ENCODE data around the genes JAK2 and INSL6.

DNA sequence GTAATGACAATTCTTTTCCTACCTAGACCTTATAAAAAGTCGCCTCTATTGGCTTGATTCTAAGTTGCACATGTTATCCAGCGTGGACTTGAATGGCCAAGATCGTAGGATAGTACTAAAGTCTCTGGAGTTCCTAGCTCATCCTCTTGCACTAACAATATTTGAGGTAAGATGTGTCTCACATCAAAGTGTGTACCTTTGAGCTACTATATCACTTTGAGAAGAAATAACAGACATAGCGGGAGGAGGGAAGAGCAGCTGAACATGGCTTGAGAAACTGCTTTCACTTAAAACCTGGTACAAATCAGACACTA is 26.6 kb downstream of the VLDLR start:
- PRO-cap, 3 experiments = no peak in any of the 3 experiments
- RAMPAGE, long total RNA = no peak
- RRBS, 2 experiments = no CpG with 5 or more reads among the region's 4 CpGs

DNA sequence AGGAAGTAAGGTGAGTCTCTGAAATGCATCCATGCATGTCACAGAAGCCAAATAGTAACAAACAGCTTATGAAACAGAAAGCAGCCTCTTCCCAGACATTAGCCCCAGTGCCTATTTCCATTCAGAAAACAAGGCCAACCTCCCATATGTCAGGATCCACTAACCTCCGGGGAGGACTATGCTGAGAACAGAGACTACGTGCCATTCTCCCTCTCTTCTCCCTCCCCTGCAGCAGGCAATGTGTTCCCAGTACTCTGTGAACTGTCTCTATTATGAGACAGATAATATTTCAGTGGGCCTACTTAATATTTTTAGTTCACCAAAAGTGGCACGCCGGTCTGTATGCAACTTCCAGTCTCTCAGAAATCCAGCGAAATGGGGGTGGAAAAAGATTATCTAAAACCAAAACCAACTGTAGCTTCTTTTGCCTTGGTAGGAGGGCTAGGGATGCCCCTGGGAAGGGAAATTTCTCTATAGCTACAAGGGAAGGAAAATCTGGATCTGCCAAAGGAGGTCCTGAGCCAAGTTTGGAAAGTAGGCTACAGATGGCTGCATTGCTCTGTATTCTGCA is 42.0 kb downstream of the VLDLR start:
- PRO-cap, 3 experiments = peak in 1 of 3 experiments; most common plus-strand start position 314 of the sequence (in 1); most common minus-strand start position 228 of the sequence (in 1)
- RAMPAGE, long total RNA = no peak
- RRBS, 2 experiments = no CpG with 5 or more reads among the region's 5 CpGs

GRCh38 chr9:2727775-2728239 is 10.5 kb downstream of the KCNV2 start:
- PRO-cap, 3 experiments = no peak in any of the 3 experiments
- RAMPAGE, long total RNA = no peak
- RRBS, 2 experiments = no CpG with 5 or more reads among the region's 4 CpGs

- PRO-cap, 3 experiments = no peak in any of the 3 experiments
- RAMPAGE, long total RNA = no peak
- RRBS, 2 experiments = no CpG with 5 or more reads among the region's 6 CpGs
These were observed 33.6 kb downstream of the RFX3 start for GRCh38 chr9:3491874-3492905.

DNA sequence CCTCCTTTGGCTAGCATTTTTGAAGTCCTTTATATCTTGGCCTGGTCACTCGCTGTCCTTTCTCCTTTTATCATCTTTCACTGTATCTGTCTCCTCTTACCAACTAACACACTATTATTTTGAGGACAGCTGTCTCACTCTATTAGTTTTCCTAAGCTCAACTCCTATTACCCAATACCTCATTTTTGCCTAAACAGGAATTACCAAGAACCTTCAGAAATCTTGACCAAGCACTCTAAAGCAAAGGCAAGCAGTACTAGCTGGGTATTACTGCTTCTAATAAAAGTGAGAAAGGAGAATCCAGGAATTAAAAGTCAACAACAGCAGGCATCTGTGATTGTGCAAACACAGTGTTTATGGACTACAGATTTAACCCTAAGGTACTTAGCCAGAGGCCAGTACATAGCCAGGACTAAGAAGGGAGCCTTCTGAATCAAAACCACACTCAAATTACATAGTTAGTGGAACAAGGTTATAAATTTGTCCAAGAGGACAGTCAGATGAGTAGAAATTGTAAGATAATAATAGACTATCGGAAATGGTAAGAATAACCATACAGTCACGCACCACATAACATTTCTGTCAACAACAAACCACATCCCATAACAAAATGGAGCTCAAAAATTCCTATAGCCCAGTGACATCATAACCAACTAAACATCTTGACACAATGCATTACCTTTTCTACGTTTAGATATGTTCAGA is 8.3 kb downstream of the RFX3 start:
- PRO-cap, 3 experiments = peak in 1 of 3 experiments; most common plus-strand start position 398 of the sequence (in 1); most common minus-strand start position 88 of the sequence (in 1)
- RAMPAGE, long total RNA = no peak
- RRBS, 2 experiments = no CpG with 5 or more reads among the region's 4 CpGs

DNA sequence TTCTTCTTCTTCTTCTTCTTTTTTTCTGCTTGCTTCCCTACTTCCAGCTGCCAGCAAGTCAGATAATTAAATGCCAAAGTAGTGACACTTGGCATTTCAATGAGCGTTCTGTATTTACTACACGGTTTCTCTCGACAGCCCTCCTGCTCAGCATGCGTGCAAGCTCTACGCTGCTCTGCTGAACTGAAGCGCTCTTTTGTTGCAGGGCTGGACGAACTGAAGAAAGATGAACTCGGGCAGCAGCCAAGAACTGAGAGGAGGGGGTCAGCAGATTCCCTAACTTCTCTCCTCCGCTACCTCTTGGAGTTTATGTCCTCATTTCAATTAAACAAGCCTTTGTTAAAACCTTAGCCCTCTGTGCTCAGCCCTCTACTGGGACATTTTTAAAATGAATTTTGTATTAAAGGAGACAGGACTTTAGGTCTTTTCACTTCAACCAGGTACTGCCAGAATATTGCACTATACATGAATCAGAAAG is 319.0 kb downstream of the GLIS3 start:
- PRO-cap, 3 experiments = no peak in any of the 3 experiments
- RAMPAGE, long total RNA = no peak
- RRBS, 2 experiments = no CpG with 5 or more reads among the region's 9 CpGs

DNA sequence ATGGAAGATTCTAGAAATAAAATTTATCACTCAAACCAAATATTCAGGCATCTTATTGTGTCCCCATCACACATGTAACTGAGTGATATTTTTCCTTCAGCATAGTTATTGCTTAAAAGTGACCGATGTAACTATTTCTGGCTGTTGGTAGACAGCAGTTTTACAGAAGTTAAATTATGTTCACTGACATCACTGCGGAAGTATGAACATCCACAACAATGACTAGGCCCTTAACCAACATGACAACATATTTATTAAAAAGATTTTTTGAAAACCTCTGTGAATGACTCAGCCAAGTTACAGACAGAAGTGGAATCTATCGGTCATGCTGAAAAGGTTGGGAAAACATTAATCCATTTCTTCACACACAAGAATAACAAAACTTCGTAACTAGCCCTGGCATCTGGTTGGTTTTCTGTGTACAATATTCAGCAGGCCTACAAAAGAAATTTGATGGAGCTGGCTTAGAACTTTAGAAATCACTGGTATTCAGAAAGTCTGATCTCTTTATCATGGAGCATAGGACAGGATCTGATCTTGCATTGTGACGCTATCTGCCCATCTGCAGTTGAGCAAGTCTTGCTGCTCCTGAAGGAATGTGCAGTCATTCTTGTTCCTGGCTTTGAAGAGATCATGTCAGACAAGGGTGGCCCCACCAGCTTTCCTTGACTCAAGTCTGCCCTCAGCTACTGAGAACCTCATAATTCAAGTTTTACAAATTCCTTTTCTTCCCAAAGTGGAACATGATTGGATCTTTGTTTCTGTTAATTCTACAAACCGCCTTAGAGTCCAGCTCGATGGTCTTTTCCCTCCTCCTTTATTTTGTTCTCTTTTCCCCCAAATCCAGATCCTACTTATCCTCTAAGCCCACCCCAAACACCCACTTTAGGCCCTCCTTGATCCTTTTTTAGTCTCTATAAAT is 6.4 kb downstream of the GLIS3 start:
- PRO-cap, 3 experiments = peak in 1 of 3 experiments; most common minus-strand start position 80 of the sequence (in 1)
- RAMPAGE, long total RNA = no peak
- RRBS, 2 experiments = no CpG with 5 or more reads among the region's 7 CpGs

GRCh38 chr9:4596535-4597007 is 65.5 kb upstream of the PLPP6 start:
- PRO-cap, 3 experiments = no peak in any of the 3 experiments
- RAMPAGE, long total RNA = no peak
- RRBS, 2 experiments = no CpG with 5 or more reads among the region's 3 CpGs

DNA sequence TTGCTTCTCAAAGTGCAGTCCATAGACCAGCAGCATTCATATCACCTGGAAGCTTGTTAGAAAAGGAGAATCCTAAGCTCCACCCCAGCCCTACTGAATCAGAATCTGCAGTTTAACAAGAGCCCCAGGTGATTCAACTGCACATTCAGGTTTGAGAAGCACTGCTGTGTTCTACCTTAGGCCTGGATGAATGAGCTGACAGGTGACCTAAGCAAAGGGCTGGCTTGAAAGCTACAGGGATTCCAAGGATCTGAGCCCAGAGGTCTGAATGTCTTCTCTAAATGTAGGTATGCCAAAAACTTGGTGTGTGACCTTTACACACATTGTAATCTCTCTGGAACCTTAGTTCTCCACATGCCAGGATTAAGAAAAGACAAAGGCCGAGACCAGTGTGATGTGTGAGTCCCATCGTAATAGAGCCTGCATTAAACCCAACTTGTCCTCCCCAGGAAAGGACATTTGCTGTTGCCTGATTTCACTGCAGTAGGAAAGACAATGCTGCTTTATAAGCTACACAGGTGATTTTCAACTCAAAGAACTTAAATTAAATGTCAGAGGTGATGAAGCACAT is 41.6 kb upstream of the PLPP6 start:
- PRO-cap, 3 experiments = no peak in any of the 3 experiments
- RAMPAGE, long total RNA = no peak
- RRBS, 2 experiments = no CpG with 5 or more reads among the region's 2 CpGs

DNA sequence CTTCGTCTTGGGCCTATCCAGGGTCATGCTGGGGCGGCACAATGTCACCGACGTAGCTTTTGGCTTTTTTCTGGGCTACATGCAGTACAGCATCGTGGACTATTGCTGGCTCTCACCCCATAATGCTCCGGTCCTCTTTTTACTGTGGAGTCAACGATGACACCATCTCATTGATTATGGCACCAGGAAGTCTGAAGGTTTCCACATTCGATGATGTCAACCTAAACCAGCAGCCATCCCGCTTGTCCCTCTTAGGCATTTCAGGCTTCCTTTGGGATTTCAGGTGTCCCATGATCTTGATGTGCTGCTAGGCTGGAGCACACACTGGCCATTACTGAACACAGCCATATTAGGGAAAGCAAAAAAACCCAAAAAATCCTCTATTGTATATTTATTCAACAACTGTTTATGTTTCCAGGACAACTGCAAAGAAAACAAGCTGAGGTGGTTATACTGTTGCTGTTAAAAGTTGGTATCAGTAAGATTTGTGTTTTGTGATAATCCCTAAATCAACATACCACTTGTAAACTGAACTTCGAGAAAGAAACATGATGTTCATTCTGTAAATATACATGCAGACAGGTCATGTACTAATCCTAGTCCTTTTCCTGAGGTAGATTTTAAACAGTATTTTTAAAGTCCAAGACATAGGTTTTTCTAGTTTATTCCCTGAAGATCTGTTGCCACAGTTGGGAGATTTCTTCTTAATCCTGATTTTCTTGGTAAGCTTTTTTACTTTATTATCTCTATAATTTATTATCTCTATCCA is 1.2 kb downstream of the PLPP6 start:
- PRO-cap, 3 experiments = no peak in any of the 3 experiments
- RAMPAGE, long total RNA = no peak
- RRBS, 2 experiments = no CpG with 5 or more reads among the region's 10 CpGs

GRCh38 chr9:4666915-4667305 is 630 bp upstream of the SPATA6L start:
- PRO-cap, 3 experiments = no peak in any of the 3 experiments
- RAMPAGE, long total RNA = no peak
- RRBS, 2 experiments = no CpG with 5 or more reads among the region's 2 CpGs

DNA sequence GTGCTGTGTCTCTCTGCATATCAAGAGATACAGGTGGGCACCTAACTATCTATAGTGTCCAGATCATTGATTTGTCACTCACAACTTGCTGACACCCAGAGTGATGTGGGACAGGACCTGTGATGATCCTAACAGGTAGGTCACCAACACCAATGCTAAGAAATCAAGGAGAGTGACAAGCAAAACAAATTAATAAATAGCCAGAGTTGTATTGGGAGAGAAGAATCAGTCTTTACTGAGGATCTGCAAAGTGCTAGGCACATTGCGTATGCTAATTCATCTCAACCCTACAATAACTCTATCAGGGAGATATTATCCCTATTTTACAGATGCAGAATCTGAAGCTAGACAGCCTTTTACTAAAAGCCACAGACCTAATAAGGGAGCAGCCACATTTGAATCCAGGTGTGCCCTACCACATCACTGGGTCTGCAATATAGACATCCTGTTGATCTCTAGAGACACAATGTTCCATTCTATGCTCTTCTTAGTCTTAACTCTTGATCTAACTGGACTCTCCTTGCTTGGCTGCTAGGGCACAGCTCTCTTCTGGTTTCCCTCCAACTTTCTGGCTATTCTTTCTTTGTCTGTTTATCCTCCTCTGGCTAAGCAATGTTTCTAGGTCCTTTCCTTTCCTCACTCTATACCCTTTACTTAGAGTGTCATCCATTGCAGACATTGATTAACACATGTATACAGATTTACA is 1.3 kb upstream of the SPATA6L start:
- PRO-cap, 3 experiments = no peak in any of the 3 experiments
- RAMPAGE, long total RNA = no peak
- RRBS, 2 experiments = no CpG with 5 or more reads among the region's 1 CpG

GRCh38 chr9:4711120-4711732 is 29.8 kb downstream of the AK3 start:
- PRO-cap, 3 experiments = no peak in any of the 3 experiments
- RAMPAGE, long total RNA = no peak
- RRBS, 2 experiments = no CpG with 5 or more reads among the region's 5 CpGs

DNA sequence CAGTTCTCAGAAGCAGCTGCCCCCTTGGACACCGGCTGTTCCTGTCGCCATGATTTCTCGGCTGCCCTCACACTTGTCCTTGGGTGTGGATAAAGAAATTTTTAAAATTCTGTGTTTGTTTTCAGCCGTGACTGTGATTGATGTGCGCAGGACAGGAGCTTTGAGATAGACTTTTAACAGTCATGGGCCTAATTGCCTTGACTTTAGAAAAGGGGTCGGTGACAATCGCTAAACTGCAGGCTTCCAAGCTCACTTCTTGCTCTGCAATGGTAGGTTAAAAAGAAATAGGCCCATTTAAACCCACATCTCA is 882 bp downstream of the RCL1 start:
- PRO-cap, 3 experiments = no peak in any of the 3 experiments
- RAMPAGE, long total RNA = no peak
- RRBS, 2 experiments = 3 to 4% methylated on average over 1 of the region's 7 CpGs

GRCh38 chr9:4887561-4887949 is 94.8 kb downstream of the RCL1 start:
- PRO-cap, 3 experiments = no peak in any of the 3 experiments
- RAMPAGE, long total RNA = no peak
- RRBS, 2 experiments = no CpG with 5 or more reads among the region's 4 CpGs

- PRO-cap, 3 experiments = no peak in any of the 3 experiments
- RAMPAGE, long total RNA = no peak
- RRBS, 2 experiments = no CpG with 5 or more reads among the region's 5 CpGs
These were observed 51.6 kb upstream of the JAK2 start for GRCh38 chr9:4933447-4933818.

DNA sequence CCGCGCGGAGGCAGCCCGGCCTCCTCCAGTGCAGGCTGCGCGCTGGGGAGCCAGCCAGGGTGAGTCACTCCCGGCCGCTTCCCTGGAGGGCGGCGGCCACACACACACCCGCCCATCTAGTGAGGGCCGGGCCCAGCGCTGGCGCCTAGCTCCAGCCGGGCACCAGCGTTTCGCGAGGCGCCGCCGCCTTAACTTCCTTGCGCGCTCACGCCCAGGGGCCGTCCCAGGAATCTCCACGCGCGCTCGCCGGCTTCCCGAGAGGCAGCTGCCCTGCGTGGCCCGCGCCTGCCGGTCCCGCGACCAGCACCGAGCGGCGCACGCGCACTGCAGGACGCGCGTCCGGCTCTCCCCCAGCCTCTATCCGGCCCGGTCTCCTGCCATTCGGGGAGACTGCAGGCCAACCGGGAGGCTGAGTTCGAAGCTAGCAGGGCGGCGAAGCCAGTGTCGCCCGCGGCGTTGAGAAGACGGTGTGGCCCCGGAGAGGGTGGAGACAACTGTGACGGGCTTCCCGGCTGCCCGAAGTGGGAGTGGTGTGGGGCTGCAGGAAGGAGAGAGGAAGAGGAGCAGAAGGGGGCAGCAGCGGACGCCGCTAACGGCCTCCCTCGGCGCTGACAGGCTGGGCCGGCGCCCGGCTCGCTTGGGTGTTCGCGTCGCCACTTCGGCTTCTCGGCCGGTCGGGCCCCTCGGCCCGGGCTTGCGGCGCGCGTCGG is at the start of gene JAK2:
Gene JAK2, plus strand, starts transcription at position 566 of the 710 bp plus-strand sequence.
- PRO-cap, 3 experiments = peak in 3 of 3 experiments; most common plus-strand start position 380 of the sequence (in 3); most common minus-strand start position 44 of the sequence (in 2)
- RAMPAGE, long total RNA = no peak
- RRBS, 2 experiments = 2% methylated on average over 66 of the region's 86 CpGs

DNA sequence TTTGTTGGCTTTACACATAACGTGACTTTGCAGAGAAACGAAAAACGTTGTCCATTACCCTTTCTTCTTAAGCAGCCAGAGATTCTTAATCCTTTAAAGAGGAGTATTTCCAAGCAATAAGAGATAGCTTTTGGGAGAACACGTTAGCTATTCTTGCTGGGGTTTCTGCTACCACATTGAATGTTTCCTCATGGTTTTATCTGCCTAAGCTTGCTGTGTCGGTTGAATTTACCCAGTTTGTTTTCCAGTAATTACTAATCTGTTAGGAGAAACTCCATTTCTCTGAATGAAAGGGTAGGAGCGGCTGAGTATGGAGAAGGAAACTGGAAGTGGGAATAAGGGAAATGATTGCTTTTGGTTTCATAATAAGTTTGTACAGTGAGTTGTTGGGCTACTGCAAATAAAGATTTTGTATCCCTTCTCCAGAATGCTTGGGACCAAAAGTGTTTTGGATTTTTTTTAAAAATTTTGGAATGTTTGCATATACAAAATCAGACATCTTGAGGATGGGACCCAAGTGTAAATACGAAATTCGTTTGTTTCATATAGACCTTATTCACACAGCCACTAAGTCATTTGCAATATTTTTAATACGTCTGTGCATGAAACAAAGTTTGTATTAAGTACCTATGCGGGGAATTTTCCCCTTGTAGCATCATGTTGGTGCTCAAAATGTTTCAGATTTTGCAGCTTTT is 1.3 kb downstream of the JAK2 start:
- PRO-cap, 3 experiments = no peak in any of the 3 experiments
- RAMPAGE, long total RNA = no peak
- RRBS, 2 experiments = no CpG with 5 or more reads among the region's 10 CpGs

DNA sequence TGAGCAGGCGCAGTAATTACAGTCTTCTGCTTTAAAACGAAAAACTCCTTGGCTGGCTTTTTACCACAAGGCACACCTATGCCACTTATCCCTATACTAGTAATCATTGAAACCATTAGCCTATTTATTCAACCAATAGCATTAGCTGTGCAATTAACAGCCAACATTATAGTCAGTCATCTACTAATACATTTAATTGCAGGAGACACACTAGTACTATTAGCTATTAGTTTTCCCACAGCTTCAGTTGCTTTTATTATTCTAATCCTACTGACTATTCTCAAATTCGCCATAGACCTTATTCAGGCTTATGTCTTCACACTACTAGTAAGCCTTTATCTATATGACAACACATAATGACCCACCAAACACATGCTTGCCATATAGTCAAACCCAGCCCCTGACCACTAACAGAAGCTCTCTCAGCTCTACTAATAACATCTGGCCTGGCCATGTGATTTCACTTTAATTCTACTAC is 85.5 kb downstream of the INSL6 start:
- PRO-cap, 3 experiments = no peak in any of the 3 experiments
- RAMPAGE, long total RNA = no peak
- RRBS, 2 experiments = no CpG with 5 or more reads among the region's 3 CpGs

- PRO-cap, 3 experiments = no peak in any of the 3 experiments
- RAMPAGE, long total RNA = no peak
- RRBS, 2 experiments = 86% methylated on average over 6 of the region's 33 CpGs; no CpG with 5 or more reads in 1 of the 2 experiments
These were observed at the start of gene INSL6 for GRCh38 chr9:5185450-5185912. Gene INSL6, minus strand, starts transcription at chr9:5185639.